Skeletal muscle cell (primary cell): ENCODE measurements around a stretch of chr9.

DNA sequence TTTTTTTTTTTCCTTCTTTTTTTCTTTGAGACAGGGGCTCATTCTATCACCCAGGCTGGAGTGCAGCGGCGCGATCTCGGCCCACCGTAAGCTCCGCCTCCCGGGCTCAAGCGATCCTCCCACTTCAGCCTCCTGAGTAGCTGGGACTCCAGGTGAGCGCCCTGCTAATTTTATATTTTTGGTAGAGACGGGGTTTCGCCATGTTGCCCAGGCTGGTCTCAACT, 36.2 kb upstream of the GLDC start:
- RRBS, result no CpG with 5 or more reads among the region's 11 CpGs

- RRBS, result no CpG with 5 or more reads among the region's 15 CpGs
These were observed 36.8 kb upstream of the GLDC start for GRCh38 chr9:6682288-6682729.

DNA sequence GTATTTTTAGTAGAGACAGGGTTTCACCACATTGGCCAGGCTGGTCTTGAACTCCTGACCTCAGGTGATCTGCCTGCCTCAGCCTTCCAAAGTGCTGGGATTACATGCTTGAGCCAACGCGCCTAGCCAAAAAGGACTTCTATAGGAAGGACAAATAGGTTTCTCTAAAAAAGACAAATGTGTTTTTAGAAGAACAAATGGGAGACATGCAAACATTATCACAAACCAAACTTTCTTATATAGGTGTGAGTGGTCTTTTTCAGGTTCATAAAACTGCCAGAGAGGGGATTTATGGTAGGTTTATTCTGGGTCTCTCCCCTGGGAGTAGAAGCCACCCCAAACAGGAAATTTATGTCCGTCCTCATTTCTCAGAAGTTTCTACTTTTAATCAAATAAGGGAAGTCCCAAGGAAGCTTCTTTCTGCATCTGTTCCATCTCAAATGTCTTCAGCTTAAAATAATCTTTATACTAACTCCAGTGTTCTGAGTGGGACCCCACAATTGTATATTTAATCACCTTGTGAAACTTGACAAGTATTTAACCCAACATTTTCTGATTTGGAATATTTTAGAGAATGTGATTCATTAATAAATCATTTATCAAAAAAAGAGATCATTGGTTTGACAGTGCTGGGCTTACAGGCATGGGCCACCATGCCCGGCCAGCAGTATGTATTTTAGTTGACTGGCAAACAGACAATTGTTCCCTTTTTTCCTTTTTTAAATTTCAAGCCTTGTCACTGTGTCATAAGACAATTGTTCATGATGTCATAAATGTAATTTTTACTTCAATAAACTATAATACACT, 44.4 kb upstream of the GLDC start:
- RRBS, result no CpG with 5 or more reads among the region's 4 CpGs

DNA sequence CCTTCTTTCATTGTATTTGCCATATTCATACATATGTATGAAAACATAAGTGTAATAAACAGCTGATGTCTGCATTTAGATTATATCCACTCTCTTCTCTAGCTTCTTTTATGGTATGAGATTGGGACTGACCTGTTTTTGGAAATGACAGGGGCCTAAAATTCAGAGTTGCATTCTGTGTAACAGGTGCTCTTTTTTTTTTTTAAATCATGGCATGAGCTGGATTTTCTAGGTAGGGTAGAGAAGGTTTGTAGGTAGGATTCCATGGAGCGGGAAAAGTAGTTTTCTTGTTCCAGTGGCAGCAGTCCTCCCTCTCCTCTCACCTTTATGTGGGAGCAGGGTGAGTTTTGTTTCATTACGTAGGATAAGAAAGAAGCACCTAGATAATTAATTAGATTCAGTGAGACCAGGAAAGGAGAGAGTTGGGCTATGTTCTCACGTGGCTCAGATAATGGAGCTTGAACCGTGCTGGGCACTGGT, 132.7 kb downstream of the KDM4C start:
- RRBS, result no CpG with 5 or more reads among the region's 4 CpGs

DNA sequence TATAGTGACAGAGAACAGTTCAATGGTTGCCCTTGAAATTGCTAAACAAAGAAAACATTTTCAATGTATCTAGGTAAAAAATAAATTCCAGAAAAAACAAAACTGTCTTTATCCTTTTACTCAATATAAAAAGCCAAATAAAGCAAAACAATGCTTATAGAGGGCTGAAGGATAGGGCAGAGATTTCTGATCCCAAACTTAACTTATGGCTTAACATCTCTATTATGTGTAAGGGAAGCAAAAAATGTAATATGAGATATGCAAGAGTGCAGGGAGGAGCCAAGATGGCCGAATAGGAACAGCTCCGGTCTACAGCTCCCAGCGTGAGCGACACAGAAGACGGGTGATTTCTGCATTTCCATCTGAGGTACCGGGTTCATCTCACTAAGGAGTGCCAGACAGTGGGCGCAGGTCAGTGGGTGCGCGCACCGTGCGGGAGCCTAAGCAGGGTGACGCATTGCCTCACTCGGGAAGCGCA, 359.4 kb upstream of the TYRP1 start:
- RRBS, result no CpG with 5 or more reads among the region's 14 CpGs

DNA sequence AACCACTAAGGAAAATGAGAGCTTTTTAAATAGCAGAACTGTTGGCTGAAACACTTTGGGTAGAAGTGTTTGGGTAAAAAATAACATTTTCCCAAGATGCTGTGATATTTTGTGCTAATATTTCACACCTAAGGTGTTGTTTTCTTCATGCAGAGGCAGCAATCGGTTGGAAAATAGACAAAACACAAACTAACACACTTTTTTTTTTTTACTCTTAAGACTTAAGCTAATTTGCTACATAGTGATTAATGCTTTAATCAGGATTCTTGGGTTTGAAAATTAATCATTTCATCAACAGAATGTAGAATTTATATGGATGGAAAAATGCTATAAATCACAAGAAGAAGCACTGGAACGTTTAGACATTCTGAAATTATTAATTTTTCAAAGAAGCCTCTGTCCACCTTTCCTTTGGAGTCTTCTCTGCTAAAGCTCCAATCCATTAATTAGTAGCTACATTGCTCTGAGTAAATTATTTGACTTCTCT, 70.8 kb upstream of the TYRP1 start:
- RRBS, result no CpG with 5 or more reads among the region's 2 CpGs

- RRBS, result no CpG with 5 or more reads among the region's 3 CpGs
These were observed 9.6 kb downstream of the LURAP1L start for GRCh38 chr9:12784349-12784943.

DNA sequence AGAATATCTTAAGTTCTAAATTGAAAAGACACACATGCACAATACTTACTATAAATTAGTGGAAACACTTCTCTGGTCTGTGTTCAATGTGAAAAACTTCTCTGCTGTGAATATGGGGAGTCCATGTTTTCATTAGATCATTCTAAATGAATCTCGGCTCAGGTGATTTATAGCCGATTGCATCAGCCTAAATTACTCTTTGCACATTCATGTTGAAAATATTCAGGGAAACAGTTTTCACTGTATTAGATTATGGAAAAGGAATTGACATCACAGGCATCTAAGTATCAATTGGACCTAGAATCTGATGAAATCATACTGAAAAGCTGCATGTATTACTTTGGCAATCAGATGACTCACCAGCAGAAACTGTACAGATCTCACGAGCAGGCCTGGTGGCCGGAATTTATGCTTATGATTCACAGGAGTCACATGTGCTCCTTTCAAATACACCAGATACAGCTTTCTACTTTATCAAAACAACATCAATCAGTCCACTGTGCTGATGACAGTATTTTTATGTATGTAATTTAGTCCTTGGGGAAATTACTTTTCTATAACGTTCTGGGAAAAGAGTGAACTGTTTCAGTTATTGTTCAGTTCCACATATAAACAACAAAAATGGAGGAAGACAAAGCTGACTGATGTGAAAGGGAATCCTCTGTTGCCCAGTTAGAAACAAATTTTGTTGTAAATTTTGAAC, 39.6 kb downstream of the LURAP1L start:
- RRBS, result no CpG with 5 or more reads among the region's 5 CpGs

GRCh38 chr9:12816738-12817424, 42.1 kb downstream of the LURAP1L start:
- RRBS, result no CpG with 5 or more reads among the region's 7 CpGs

DNA sequence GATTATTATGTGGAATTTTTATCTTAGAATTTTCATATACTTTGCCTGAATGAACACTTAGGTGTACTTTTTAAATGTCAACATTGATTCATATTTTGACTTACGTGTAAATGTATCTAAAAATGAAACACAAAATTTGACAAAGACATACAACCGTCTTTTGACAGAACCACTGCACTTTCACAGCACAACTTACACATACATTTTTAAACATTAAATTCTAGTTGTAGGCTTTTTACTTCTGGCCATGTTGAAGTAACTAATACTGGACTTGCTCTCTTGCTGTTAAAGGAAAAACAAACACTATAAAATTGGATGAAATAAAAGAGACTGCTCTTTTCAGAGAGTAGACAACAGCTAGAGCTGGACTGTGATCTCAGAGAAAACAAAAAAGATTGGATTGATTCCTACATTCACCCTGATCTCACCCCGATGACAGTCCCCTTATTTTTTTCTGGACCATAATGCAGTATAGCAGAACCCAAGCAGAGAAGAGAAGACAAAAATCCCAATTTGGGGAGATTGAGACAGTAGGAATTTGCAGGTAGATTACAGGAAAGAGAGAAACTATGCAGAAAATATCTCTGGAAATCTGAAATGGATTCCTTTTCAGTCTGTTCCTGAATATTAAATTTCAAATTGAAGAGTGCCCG, 208.9 kb downstream of the MPDZ start:
- RRBS, result no CpG with 5 or more reads among the region's 4 CpGs

GRCh38 chr9:13139481-13140380, 139.8 kb downstream of the MPDZ start:
- RRBS, result no CpG with 5 or more reads among the region's 2 CpGs

DNA sequence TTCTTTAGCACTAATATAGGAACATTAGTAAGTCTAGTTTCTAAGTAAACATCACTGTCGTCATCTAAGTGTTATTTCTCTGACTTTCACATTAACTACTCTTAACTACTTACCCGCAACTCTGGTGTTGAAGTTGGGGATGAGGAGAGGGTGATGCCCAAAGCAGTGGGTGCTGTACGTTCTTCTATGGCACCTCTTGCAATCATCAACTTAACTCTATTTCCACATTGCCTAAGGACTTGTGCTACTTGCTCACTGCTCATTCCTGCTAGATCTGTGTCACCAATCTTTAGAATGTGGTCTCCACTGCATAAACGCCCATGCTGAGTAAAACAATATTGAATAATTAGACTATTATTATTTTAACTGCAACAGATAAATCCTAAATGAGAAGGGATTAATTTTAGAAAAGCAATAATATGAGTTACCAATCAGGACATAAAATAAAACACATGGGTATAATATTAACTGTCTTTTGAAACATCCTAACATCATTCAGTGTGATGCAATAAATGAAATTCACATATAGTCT, 60.0 kb downstream of the MPDZ start:
- RRBS, result no CpG with 5 or more reads among the region's 4 CpGs

DNA sequence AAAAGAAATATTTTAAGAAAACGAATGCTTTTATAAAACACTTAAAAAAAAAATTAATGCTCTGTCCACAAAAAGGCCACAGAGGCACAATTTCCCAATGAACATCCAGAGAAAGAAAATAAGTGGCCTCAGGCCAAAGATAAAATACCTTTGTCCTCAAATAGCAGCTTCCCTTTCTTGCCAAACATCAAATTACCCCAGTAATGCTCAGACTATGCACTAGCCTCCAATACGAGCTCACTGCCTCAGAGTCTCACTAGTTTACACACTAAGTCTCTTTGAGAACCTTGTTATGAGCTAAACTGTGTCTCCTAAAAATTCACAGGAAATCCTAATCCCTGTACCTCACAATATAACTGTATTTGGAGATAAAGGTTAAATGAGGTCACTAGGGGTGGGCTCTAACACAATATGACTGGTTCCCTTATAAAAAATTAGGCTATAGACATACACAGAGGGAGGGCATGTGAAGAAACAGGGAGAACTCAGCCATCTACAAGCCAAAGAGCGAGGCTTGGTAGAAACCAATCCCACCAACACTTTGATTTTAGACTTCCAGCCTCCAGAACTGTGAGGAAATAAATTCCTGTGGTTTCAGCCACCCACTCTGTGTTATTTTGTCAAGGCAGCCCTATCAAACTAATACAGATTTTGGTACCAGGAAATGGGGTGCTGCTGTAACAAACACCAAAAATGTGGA, 4.5 kb downstream of the MPDZ start:
- RRBS, result no CpG with 5 or more reads among the region's 3 CpGs

GRCh38 chr9:13277905-13278769, 1.4 kb downstream of the MPDZ start:
- RRBS, result no CpG with 5 or more reads among the region's 39 CpGs

GRCh38 chr9:13431035-13431603, 151.6 kb upstream of the MPDZ start:
- RRBS, result no CpG with 5 or more reads among the region's 12 CpGs

DNA sequence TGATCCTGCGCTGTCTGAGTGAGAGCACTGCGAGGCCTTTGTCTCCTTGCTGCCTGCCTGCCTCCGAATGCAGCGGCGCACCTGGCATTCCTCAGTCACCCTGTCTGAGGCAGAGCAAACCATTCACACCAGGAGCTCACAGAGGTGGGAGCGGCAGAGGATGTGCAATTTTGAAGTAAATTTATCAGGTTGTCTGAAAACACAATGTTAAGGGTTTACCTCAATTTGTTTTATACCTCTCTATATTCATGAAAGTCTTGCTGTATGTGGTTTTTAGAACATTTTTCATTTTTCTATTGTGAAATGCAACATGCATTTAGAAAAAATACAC, 234.7 kb upstream of the MPDZ start:
- RRBS, result no CpG with 5 or more reads among the region's 6 CpGs

GRCh38 chr9:13527594-13527970, 248.1 kb upstream of the MPDZ start:
- RRBS, result no CpG with 5 or more reads among the region's 3 CpGs

DNA sequence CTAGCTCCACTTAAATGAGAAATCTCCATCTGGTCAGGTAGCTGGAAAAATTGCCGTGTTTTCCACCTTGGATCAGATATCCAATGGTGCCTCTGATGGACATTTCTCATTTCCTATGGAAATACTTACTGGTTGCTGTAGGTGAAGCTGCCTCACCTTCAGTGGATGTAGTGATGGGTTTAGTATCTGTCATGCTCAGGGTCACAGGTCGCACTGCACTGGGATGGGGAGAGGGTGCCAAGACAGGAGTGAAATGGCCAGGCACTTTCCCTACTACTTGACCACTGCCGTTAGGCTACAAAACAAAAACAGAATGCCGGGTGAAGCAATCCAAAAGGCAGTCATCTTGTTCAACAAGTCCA, 197.9 kb downstream of the NFIB start:
- RRBS, result no CpG with 5 or more reads among the region's 4 CpGs

GRCh38 chr9:14180685-14181369, 133.1 kb downstream of the NFIB start:
- RRBS, result no CpG with 5 or more reads among the region's 5 CpGs

DNA sequence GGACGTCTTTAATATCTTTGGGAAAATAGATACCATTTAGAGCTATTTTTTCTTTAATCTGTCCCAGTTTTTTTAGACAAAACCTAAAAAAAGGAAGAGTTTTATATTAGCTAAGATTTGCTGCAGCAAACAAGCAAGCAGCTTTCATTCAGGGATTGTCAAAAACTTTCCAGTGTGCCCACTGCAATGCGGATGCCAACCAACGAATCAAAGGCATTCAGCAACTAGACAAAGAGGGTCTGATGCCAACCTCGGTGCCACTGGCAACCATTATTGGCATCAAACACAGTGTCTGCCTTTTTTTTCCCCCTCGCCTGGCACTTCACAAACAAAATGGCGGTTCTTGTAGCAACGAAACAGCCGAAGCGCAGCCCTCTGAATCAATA, 10.5 kb downstream of the NFIB start:
- RRBS, result no CpG with 5 or more reads among the region's 9 CpGs